Colic lymph node (tissue), 1 donor: ENCODE measurements around a stretch of chr1.

GRCh38 chr1:91803738-91804198 is 82.2 kb downstream of the TGFBR3 start:
- PRO-cap, result bidirectional peak, plus-strand start at chr1:91803980, minus-strand start at chr1:91804013; bidirectional peak, plus-strand start at chr1:91804319, minus-strand start at chr1:91804139

DNA sequence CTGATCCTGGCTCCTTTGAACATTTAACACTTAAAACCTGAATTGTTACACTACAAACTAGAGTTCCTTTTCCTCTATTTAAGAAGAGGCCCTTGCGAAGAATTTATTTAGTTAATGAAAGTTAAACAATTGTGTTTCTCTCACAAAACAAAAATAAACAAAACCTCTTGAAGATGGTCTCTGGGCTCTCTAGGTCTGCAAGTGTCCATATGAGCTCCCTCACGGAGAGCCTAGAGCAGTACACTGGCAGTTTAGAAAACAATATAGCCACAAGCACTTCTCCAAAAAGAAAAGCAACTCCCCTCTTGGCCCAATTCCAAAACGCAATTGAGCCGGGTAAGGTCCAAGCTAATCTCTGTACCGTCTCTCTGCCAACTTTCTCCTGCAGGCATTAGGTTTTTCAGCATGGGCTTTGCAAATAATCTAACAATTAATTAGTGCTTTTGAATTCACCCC is 40.1 kb downstream of the TGFBR3 start:
- PRO-cap, result no peak

DNA sequence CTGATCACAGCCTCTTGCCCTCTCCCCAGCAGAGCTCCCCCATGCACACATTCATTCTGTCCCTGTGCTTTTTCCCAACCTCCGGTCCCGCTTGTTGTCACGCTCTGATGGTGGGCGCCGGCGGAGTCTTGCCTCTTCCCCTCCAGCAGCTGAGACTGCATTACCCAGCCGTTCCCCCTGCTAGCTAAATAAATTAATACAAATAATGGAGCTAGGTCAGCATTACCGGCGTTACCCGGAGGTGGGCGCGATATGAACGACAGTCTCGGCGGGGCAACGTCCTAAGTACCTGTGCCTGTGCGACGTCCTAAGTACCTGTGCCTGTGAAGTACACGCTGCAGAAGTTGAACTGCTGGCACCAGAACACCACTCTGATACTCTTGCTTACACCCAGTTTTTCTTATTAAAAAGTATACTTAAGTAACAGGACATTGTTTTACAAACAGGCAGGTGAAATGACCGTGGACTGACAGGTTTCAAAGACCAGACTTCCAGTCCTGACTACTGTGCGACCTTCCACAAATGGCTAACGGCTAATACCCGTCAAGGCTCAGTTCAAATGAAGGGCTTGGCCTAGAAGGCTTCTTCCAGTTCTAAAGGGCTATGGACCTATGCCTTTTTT is 781 bp upstream of the TGFBR3 start:
- PRO-cap, result no peak

- PRO-cap, result no peak
These were observed 60.6 kb downstream of the RPAP2 start for GRCh38 chr1:92359419-92359859.

DNA sequence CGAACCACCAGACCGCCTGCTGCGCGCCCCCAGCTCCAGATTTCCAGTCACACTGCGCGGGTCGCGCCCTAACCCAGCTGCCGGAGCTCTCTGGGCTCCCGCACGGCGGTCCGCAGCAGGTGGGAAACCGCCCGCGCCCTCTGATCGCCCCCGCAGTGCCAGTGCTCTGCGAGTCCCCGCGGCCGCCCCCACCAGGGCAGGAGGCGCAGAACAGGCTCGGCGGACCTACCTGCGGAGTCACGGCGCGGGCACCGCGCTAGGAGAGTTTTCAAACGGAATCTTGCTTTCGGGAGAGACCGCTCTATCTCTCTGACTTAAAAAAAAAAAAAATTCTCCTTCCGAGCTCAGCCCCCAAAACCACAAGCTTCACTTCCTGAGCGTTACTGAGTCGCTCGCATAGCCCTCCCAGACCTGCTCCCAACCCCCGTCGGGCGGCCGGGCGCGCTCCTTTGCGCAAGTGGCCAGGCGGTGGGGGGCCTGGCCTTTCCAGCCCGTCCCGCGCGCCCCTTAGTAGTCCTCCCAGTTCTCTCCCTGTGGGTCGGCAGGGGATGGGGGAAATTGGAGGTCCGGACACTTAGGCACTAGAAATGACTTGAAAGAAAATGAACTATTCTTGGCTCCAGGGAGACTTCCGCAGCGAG is 820 bp downstream of the GFI1 start:
- PRO-cap, result bidirectional peak, plus-strand start at position 208 of the sequence, minus-strand start at position 92 of the sequence; bidirectional peak, plus-strand start at position 408 of the sequence, minus-strand start at position 316 of the sequence

DNA sequence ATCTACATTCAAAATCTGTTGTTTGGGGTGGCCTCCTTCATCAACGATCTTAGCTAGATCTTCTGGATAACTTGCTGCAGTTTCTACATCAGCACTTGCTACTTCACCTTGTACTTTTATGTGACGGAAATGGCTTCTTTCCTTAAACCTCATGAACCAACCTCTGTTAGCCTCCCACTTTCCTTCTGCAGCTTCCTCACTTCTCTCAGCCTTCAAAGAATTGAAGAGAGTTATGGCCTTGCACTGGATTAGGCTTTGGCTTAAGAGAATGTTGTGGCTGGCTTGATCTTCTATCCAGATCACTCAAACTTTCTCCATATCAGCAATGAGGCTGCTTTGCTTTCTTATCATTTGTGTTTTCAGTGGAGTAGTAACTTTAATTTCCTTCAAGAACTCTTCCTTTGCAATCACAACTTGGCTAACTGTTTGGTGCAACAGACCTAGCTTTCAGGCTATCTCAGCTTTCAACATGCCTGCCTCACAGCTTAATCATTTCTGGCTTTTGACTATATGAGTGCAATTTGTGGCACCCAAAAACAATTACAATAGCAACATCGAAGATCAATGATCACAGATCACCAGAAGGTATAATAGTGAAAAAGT is 56.5 kb upstream of the GFI1 start:
- PRO-cap, result no peak

- PRO-cap, result no peak
These were observed 19.9 kb upstream of the EVI5 start for GRCh38 chr1:92804652-92805293.

DNA sequence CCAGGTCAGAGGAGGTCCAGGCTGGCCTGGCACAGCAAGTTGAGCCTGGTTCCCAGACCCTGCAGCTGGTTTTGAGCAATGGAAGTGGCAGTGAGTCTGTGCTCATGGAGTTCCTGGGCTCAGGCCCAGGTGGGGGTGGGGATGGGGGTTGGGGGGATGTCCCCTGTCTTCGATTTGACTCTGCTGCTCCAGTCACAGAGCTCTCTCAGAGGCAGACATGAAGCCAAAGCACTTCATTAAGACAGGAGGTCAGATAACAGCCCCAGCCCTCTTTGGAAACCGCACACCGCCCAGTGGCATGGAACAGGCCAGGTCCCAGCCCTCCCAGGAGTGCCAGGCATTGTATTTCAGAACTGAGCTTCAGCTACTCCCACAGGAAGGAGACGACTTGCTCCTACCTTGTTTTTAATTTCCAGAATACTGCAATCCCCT is 20.8 kb upstream of the BCAR3 start:
- PRO-cap, result no peak

GRCh38 chr1:93715248-93715848 is 33.7 kb upstream of the BCAR3 start:
- PRO-cap, result no peak

DNA sequence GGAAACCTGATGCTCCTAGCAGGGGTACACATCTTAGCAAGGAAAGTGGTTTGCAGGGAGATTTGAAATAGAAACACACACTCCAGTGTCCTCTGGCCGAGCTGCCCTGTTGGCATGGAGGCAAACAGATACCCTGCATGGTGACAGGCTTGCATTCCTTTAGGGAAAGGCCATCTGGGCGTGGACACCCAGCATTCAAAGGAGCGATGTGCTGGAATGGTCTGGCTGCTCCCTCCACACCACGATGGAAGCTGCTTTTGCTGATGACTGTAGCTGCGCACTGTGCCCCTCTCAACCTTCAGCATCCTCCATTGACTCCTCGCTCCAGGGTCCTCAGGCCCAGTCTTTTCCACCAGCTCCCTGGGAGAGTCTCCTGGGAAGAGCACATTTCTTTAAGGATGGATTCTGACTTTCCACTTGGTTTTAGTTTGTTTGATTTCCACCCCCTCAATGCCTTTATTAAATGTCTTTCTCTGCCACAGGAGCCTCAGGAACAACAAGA is 41.6 kb upstream of the BCAR3 start:
- PRO-cap, result no peak

DNA sequence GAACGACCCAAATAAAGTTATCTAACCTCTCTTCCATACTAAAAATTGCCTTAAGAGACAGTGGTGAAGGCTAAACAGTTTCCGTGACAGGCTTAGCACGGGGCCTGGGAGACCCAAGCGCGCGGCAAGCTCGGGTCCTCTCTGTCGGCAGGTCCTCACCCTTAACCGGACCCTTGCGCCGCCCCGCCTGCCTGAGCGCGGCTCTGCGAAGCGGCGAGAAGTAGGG is 259 bp downstream of the DNTTIP2 start:
- PRO-cap, result no peak

DNA sequence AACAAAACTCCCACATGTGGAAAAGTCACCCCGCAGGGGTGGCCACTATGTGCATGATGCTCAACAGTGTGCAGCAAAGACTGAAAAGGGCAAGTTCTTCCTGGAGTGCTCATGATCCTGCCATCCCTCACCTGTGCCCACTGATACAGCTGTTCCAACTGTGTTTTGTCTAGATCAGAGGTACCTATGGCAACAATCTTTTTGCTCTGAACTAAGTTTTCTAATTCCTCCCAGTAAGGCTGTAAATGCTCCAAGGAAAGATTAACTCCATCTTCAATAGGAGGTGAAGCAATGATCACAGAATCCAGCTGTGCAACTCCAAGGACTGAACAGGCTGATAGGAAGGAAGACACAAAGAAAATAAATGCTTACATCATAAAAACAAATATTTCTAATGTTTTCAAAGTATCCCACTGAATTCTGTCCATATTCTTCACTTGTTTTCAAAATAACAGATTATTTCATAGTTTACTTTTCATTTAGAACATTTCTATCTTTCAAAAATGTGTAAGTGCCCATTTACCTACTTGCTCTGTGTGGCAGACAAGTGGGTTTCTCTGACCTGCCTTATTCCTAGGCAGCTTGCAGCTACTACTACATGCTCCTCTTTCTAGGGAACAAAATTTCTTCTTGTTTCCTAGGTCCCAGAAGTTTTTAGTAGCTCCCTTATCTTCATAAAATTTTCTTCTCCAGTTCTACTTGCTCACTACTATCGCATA is 12.6 kb downstream of the GCLM start:
- PRO-cap, result no peak

- PRO-cap, result no peak
These were observed 54.3 kb upstream of the GCLM start for GRCh38 chr1:93963368-93964082.

GRCh38 chr1:94022332-94022969 is 98.5 kb downstream of the ABCA4 start:
- PRO-cap, result no peak

- PRO-cap, result no peak
These were observed 2.7 kb downstream of the ARHGAP29 start for GRCh38 chr1:94234593-94235241.

DNA sequence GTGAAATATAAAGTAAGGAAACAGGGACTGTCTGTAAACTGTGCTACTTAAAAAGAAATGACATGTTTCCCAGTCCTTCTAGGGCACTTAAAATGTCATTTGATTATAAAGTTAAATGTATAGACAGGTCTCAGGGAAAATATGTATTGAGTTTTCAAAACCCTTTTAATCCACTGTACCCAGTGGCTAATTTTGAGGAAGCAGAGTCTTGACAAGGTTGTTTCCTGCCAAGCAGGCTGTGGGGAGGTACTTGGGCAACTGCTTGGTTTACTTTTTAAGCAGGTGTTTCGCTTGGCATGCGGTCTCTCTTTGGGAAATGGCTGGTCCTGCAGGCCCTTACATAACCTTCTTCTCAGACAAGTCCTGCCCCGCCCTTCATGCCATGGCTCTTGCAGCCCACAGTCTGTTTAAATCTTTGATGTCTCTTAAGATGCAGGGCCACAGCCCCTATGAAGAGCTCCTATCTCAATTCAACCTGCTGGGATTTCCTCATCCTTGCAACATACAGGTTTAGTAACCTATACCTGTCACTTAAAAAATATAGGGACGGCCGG is 36.0 kb upstream of the ABCD3 start:
- PRO-cap, result no peak

DNA sequence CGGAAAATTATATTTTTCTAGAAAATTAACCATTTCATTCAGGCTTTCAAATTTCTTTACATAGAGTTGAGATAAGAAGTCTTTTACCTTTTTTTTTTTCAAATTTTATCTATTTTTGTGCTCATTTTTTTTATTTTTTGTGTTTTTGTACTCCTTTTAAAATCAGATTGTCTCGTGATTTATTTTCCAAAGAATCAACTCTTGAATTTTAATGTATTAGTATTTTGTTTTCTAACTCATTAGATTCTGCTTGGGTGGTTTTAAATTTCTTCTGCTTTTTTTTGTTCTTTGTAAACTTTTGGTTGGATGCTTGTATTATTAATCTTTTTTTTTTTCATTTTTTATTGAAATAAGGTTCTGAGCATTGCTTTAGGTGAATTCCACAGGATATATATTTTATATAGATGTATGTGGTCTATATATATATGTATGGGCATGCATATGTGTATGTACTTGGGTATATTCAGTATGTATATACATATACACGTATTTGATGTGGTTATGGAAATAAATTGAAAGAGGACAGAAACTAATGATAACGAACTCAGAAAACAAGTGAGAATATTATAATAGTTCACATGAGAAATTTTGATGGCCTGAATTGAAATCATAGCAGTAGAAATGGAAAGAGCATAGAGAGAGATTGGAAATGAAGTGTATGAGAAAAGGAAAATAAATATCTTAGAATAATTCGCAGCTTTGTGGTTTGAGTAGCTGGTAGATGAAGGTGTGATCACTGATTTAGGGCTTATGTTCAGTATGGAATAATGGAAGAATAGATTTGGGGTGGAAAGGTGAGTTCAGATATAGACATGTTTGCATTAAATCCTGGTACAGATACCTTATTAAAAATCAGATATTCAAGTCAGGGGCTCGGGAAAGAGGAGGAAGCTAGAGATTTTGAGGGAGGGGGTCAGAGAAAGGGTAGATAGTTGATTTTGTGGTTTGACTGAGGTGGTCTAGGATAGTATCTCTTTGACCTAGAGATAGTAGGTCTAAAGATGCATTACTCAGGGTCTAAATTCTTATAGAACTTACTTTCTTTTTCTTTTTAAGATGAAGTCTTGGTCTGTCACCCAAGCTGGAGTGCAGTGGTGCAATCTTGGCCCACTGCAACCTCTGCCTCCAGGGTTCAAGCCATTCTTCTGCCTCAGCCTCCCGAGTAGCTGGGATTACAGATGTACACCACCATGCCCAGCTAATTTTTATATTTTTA is 35.8 kb downstream of the ABCD3 start:
- PRO-cap, result no peak

DNA sequence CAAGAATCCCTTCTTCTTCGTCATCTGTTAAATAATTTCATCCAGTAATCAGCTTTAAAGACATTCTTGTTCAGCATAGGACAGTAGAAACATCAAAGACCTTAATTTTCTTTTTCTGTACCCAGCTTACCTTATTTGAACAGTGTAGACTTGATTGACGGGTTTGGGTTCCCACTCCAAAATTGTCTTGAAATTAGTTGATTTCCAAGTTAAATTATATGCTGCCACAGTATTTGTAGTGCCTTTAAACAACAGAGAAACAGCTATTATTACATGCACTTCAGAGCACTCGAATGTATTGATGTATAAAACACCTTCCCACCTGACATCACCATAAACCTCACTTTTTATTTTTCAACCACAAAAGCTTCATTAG is 1.4 kb downstream of the F3 start:
- PRO-cap, result no peak

GRCh38 chr1:94854304-94855333 is 34.5 kb downstream of the SLC44A3 start:
- PRO-cap, result no peak

DNA sequence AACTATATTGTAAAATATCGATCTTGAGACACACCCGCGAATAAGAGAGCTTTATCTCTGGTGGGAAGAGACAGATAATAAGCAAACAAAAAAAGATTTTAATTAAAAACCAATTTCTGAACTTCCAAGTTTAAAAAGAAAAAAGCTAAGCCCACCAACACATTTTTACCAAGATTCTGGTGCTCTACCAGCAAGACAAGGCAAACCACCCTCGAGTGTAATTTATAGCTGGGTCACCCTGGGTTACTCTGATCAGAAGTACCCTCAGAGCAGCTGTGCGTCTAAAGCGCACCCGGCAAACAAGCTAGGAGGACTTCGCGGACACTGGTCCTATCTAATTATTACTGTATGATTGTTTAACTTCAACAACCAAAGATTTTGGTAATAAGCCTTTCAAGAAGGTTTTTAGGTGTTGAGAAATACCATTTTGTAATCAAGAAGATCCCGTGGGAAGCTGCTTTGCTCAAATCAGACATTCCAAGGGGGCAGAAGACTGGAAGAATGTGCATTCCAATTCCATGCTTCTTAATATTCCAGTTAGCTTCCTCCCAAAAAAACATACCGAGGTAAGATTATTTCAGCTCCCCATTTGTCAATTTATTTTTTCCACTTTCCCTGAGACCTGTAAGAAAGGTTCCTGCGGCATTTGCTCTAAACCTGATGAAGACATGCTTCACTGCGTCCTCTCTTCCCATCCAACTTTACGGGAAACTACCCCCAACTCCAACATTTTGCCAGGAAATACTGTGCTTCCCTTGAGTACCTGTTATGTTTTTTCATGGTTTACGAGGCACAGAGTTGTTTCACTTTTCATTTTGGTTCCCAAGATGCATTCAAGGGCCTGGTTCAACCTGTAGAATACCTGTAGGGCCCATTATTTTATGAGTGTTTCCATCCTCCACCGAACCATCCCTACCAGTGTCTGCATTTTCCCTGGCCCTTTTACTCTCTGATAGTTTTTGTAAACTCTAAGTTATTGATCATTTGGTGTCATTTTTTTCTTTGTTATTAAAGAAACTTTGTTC is 4.2 kb downstream of the CNN3 start:
- PRO-cap, result no peak